Mesothelial cell of epicardium (in vitro differentiated cells): ENCODE results near the genes LRRC51 and INPPL1.

DNA sequence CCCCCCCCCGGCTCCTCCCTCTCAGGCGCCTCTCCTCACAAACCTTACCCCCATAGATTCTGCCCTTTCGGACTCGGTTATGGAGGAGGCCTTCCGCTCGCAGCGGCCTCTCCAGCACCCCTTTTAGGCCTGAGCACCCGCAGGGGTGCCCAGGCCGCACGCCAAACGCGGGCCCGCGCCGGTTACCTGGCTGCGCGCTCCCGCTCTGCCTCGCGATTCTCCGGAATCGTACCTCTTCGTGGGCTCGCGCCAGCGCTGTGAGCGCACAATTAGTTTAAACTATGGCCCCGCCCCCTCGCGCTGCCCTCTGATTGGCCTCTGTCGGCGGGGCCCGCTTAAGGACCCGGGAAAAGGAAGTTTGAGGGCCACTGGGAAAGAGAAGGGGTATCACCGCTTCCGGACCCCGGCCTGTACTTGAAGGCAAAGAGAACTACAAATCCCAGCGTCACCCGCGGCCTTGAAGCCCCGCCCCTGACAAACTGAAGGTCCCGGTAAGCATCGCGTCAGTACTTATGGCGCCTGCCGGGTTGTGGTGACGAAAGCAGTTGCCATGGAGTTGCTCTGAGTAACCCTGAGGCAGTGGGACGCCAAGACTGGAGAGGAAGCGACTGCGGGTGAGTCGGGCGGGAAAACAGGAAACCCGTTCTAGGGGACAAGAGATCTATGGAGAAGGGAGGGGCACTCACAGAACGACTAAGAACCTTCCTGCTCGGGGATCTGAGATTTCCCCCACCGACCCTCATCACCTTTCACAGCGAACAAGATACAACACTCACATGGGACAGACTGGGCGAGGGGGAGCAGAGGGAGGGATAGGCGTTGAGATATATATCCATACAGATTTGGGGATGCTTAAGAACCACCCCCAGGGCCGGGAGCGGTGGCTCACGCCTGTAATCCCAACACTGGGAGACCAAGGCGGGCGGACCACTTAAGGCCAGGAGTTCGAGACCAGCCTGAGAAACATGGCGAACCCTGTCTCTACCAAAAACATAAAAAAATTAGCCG is at the start of gene LRRC51:
Gene LRRC51 (plus strand): TSS at position 579 of the 1,008 bp plus-strand sequence.
- PRO-cap: bidirectional peak, plus-strand start at position 579 of the sequence, minus-strand start at position 230 of the sequence

- PRO-cap: no peak
These were observed 1.4 kb downstream of the ANAPC15 start for GRCh38 chr11:72111128-72111489.

GRCh38 chr11:72114666-72114935 is 2.1 kb upstream of the ANAPC15 start:
- PRO-cap: no peak

- PRO-cap: no peak
These were observed at the start of gene INPPL1 for GRCh38 chr11:72224544-72225645. Gene INPPL1 (plus strand): TSS chr11:72224767.

DNA sequence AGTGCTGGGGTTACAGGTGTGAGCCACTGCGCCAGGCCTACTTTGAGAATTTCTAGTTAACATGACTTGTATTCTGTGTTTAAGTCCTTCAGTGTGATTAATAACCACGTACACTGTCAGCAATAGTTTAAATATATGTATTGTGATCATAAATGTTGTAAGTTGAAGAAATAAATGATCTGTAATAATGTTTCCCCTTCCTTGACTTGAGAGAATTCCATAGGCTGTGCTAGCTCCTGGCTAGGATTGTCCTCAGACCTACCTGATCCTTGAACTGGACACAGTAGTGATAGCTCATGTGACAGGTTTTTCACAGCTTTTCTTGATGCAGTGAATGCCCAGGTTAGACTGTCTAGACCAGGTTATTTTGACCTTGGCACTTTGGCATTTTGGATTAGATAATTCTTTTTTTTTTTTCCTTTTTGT is 47.2 kb upstream of the CLPB start:
- PRO-cap: no peak

GRCh38 chr11:72667428-72667658 is 6.9 kb downstream of the PDE2A start:
- PRO-cap: no peak

GRCh38 chr11:72681000-72681932 is 7.0 kb upstream of the PDE2A start:
- PRO-cap: no peak

DNA sequence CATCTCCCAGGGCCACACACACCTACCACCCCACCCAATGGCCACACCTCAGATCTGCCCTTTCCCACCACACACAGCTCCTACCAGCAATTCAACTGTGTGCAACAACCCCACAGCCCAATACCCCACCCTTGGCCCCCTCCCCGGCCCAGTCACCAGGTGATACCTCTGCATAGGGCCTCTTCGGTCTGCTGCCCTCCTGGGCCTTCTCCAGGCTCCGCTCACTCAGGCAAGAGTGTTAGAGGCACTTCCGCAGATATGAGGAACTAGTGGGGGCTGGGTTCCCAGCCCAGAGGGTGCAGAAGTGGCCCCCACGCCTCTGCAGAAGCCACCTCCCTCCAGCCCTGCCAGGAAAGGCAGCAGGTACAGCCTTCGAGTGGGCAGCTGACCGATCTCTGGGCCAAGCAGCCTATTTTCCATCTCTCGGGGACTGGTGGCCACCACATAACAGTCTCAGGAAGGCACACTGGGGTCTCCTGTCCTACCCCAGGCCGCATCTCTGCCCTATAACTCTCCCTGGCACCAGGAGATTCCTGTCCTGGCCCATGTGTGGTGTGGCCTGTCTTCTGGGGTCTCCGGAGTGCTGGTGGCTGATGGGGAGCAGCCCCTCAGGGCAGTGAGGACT is 13.3 kb downstream of the ARAP1 start:
- PRO-cap: no peak

DNA sequence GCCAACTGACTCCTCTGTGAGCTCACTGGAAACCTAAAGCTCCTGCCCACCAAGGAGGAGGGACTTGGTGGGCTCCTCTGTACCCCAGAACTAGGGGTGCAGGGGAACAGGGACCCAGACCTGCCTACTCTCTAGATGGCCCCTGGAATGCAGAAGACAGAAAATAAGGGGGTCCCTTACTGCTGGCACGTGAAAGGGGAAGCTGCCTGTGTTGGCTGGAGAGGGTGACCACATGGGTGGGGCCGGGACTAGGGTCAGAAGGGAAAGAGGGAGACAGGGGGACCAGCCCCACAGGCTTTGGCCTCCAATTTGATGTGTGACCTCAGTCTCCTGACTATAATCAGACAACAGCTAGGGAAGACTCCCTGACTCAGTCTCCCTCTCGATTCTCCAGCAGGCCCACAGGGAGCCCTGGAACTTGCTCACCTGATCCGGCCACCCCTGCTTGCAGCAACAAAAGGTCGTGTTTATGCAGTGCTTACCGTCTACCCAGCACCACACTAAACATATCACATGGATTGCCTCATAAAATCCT is 10.3 kb downstream of the ARAP1 start:
- PRO-cap: no peak

GRCh38 chr11:72776811-72777543 is 16.9 kb downstream of the STARD10 start:
- PRO-cap: no peak

DNA sequence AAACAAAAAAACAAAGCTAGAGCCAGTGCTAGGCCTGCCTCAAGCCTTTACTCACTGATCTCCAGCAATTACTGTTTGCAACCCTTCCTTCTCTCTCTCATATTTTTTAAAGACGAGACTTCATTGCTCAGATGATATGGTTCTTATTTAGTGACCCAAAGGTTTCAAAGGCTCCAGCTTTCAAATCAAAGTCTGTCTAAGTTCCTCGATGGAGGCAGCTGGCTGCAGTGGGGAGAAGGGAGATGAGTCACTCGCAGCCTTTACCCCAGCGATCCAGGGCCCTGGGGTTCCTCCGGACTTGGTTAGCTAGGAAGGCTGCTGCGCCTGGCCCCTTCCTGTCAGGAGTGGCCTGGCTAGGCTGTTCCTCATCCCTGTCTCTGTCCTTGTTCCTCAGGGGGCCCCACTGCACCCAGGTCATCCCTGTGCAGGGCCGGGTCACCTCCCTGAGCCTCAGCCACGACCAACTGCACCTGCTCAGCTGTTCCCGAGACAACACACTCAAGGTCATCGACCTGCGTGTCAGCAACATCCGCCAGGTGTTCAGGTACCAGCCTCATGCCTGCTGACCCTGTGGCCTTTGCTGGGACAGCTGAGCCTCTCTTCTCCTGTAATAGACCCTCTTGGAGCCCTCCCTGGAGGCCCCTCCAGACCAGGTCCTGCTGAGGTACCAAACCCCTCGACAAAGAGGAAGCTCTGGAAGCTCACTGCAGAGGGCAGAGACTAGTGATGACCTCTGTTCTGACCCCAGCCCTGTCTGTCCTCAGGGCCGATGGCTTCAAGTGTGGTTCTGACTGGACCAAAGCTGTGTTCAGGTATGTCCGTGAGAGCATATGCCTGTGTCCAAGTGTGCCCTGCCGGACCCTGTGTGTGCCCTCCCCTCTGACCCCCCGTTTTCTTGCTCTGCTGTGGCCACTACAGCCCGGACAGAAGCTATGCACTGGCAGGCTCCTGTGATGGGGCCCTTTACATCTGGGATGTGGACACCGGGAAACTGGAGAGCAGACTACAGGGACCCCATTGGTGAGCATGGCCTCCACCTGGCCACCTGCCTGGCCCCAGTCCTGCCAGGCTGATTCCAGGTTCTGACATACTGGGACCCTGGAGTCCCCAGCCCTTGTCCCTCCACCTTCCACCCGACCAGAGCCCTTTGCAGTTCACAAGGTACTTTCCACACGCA is 14.1 kb downstream of the ATG16L2 start:
- PRO-cap: no peak

DNA sequence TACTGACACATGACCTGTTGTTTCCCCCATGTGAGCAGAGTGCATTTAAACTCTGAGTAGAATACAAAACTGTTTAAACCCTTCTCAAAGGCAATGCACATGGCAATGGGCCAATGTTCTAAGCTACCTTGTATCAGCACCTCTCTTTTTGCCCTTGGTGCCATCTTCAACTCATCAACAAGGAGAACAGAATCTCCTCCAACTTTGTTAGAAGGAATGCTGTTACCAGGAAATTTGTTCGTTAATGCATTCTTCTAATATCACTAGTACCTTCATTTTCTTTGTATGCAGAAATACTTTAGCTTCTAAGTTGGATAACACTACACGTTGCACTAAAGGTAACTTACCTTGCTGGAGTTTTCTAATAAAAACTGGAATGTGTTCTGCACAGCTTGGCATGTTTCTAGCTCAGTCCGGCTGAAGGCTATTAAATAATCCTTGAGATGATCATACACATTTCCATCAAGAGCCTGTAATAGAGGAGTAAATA is 107.3 kb downstream of the ATG16L2 start:
- PRO-cap: no peak

- PRO-cap: no peak
These were observed 990 bp downstream of the FCHSD2 start for GRCh38 chr11:73141028-73141627.

- PRO-cap: no peak
These were observed 1.5 kb upstream of the FCHSD2 start for GRCh38 chr11:73143513-73144169.

- PRO-cap: no peak
These were observed 15.4 kb upstream of the FCHSD2 start for GRCh38 chr11:73157135-73158209.

DNA sequence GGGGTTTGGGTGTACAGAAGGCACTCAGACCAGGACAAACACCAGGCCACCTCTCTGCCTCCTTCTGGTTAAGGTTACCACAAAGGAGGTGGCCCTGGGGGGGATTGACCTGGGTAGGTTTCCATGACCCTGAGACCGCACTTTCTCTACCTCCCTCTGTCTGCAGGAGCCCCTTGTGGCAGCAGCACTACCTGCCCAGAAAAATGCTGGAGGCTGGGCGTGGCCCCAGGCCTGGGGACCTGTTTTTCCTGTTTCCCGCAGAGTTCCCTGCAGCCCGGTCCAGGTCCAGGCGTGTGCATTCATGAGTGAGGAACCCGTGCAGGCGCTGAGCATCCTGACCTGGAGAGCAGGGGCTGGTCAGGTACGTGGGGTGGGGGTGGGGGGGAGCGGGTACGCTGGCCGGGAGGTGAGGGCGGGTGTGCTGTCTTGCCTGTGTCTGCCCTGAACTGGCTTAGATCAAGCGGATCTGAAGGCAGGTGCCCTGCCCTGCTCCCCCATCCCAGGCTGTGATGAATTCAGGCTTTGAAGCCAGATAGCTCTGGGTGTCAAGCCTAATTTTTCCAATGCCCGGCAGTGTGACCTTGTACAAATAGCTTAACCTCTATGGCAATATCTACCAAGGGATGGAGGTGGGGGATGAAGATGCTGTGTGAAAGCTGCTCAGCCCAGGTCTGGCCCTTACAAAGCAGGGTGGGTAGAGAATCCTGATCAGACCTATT is 9.9 kb downstream of the P2RY2 start:
- PRO-cap: no peak

DNA sequence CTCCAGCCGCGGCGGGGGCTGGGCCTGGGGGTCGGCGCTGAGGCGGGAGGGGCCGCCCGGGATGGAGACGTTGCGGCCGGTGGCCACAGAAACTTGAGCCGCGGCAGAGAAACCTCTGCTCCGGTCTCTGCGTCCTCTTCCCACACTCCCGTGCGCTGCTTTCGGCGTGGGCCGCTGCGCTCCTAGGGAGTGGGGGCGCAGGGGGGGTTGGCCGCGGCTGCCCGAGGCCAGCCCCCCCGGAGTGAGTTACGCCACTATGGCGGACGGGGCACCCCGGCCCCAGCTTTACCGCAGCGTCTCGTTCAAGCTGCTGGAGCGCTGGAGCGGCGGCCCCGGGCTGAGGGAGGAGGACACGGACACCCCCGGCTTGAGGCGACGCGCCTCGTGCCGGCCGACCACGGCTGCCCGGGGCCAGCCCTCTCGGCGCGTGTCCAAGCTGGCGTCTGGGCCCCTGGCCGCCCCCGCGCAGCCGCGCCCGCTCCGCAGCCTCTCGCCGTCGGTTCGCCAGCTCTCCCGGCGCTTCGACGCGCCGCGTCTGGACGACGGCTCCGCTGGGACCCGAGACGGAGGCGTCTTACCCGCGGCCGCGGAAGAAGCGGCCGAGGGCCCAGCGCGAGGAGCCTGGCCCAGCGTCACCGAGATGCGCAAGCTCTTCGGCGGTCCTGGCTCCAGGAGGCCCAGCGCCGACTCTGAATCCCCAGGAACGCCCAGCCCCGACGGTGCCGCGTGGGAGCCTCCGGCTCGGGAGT is 481 bp downstream of the ARHGEF17 start:
- PRO-cap: no peak

DNA sequence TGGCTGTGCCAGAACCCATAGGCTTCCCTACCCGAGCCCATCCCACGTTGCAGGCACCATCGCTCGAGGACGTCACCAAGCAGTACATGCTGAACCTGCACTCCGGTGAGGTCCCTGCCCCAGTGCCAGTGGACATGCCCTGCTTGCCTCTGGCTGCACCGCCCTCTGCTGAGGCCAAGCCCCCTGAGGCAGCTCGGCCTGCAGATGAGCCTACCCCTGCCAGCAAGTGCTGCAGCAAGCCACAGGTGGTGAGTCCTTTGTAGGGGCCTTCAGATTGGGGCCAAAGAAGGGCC is 3.5 kb downstream of the ARHGEF17 start:
- PRO-cap: no peak

DNA sequence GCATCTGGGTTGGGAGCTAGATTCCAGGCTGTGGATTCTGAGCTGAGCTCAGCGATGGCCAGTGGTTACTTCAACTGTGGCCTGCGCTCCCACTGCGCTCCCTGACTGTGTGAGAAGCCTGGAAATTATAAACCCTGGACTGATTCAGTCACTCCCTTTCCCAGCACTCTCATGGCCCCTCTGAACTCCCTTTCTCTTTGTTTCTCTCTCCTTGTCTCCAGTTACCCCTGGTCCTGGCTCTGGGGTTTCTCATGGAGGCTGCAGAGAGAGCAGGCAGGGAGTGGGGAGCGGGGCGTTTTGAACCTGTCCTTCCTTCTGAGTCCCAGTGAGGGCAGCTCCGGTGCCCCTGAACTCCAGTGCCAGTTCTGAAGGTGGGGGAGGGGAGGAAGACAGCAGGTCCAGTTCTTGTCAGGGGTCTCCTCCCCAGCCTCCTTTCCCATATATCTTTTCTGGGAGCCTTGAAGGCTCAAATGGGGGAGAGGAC is 4.9 kb downstream of the ARHGEF17 start:
- PRO-cap: no peak

DNA sequence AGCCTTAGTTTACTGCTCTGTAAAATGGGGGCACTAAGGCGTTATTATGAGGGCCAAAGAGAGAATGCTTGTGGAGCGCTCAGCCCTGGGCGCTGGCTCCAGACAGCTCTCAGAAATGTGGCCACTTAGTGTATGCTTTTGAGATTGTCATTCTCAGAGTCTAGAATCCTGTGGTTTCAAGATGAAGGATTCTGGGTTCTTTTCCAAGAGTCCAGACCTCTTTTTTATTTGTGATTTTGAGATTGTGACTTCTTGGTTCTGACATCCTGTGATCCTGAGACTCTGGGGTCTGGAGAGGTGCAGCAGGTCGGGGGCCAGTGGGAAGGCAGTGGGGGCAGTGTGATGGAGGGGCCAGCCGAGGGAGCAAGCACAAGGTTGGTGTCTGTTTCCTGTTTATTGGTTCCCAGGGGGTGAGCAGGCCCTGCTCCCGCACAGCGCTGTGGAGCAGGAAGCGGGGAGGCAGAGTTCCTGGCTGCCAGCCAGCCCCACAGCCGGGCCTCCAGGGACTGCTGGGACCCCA is 13.5 kb downstream of the ARHGEF17 start:
- PRO-cap: no peak